Esophagus muscularis mucosa (tissue), 4 donors: ENCODE data around the genes CARD6 and CCDC152.

GRCh38 chr5:39176616-39177606, 42.5 kb downstream of the FYB1 start:
- PRO-cap, result no peak
- RAMPAGE, long total RNA, 4 experiments, result no peak in any of the 4 experiments

- PRO-cap, result unidirectional peak, plus-strand start at chr5:39210161
- RAMPAGE, long total RNA, 4 experiments, result no peak in any of the 4 experiments
Measured at GRCh38 chr5:39209600-39210541, 9.5 kb downstream of the FYB1 start.

DNA sequence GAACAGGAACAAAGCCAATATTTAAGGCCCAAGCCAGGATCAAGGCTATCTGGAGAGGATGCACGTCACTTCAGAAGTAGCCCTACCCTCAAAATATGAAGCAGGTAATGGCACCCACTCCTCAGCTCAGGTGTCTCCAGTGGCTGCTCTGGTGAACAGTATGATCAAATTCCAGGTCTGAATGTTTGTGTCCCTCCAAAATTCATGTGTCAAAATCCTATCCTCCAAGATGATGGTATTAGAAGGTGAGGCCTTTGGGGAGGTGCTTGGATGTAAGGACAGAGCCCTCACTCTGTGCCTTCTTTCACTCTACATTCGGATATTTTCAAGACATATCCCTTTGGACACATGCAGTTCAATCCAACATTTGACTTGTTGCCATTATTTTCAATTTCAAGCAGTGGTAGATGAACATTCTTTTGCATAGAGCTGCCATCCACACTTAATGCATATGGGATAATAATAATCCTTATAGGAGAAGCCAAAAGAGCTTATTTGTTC, 44.5 kb upstream of the FYB1 start:
- PRO-cap, result no peak
- RAMPAGE, long total RNA, 4 experiments, result no peak in any of the 4 experiments

DNA sequence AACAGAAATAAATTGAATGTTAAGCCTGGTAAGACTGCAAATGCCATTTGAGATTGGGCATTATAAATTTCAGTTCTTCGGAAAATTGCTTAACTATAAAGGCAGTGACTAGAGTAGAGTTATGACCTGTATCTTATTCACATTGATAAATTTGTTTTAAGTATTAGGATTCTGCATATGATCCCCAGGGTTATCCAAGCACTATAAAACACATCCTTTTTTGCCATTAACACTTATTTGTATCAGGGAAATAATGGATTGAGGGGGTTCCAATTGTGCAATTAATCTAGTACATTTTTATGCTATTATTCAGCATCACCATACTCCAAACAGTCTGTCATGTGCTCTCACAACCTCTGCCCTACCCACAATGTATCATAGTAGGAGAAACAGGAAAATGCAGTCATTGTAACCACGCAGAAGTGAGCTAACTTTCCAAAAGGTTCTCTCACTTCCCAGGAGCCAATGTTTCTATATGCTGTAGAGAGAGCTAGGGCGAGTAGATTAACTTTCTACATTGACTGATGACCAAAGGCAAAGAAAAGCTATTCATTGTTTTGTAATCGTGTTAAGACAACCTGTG, 29.9 kb downstream of the DAB2 start:
- PRO-cap, result unidirectional peak, plus-strand start at position 406 of the sequence
- RAMPAGE, long total RNA, 4 experiments, result no peak in any of the 4 experiments

GRCh38 chr5:39410963-39411436, 13.8 kb downstream of the DAB2 start:
- PRO-cap, result bidirectional peak, plus-strand start at chr5:39411339, minus-strand start at chr5:39411196
- RAMPAGE, long total RNA, 4 experiments, result no peak in any of the 4 experiments

DNA sequence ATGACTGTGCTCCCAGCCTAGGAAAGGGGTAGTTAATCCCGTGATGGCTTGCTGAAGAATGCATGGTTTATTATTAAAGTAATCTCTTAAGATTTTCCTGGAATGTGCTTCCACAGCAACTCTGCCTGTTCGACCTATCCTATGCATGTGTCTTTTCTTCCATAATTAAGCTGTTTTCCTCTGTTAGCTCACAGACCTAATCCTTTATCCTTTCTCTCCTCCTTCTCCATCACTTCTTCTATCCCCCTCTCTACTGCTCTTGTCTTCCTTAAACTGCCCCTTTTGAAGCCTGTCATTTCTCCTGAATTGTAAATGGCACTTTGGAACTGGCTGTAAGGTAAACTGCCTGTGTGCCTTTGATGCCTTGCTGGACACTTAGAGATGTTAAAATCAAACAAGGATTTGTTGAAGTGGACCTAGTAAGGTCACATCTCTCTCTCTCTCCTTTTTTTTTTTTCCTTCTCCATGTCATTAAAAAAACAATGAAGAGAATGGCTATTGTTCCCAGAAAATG, 2.6 kb upstream of the DAB2 start:
- PRO-cap, result unidirectional peak, minus-strand start at position 60 of the sequence
- RAMPAGE, long total RNA, 4 experiments, result no peak in any of the 4 experiments

DNA sequence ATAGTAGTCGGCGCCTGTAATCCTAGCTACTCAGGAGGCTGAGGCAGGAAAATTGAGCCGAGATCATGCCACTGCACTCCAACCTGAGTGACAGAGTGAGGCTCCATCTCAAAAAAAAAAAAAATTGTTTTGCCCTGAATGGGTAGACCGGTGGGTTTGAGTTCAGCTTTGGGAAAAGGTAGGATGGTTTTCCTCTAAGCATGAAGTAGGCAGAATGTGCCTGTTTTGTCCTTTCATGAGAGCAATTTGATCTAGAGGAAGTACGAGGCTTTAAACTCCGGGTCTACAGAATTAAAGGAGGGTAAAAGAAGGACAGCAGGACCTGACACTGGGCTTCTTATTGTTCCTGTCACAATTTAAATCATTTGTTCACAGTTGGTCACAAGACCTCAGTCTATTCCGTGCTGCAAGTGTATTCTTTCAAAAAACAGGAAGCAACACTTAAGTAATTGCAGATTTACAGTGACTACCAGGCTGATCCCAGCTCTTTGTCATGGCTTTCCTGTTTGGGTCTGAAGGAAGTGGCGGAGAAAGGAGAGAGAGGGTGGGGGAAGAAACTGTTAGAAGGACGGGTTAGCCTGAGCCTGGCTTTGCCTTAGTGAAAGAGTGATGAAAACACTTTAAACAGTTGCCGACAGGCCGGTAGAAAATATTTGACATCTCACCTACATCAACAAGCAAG, 101.9 kb upstream of the DAB2 start:
- PRO-cap, result no peak
- RAMPAGE, long total RNA, 4 experiments, result no peak in any of the 4 experiments

DNA sequence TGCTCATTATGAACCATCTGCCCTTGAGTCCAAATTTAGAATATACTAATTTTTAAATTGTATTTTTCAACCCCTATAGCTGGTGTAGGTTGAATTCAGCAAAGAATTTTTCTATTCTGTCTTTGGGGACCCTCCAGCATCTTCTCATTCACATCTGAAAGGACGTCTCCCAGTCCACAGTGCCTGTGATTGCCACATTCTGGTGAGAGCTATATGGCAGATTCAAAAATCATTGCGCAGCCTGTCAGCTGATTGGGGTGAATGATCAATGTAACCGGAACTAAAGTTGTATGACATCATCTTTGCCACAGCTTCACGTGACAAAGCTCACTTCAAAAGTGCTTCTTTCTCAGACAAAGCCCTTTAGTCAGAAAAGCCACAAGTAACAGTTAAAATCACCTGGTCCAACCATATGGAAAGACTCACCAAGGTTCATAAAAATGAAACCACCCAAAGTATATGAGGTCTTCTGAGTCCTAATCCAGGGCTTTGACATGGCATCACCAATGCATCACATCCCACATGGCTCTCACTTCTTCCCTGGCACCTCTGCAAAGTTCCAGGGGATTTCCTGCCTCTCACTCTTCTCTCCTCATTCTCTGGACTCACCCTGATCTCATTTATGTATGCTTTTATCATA, 193.3 kb upstream of the PTGER4 start:
- PRO-cap, result no peak
- RAMPAGE, long total RNA, 4 experiments, result no peak in any of the 4 experiments

GRCh38 chr5:40566190-40566596, 113.5 kb upstream of the PTGER4 start:
- PRO-cap, result no peak
- RAMPAGE, long total RNA, 4 experiments, result no peak in any of the 4 experiments

DNA sequence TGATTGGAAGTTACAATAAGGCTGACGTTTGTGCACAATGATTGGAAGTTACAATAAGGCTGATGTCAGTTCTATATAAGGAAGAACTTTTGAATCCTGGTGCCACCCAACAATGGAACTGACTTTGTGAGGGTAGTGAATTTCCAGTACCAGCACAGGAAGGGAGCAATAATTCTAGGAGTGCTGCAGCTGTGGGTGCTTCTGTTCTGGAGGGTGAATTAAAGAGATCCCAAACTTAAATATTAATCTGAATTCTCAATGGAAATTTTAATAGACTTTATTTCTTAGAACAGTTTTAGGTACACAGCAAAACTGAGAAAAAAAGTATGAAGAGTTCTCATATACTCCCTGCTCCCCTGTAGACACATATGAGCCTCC, 95.5 kb upstream of the PTGER4 start:
- PRO-cap, result no peak
- RAMPAGE, long total RNA, 4 experiments, result no peak in any of the 4 experiments

- PRO-cap, result no peak
- RAMPAGE, long total RNA, 4 experiments, result no peak in any of the 4 experiments
Measured at GRCh38 chr5:40680665-40681243, 1.0 kb downstream of the PTGER4 start.

GRCh38 chr5:40841001-40841896, at the start of gene CARD6:
CARD6 (plus strand) TSS chr5:40841367.
- PRO-cap, result bidirectional peak, plus-strand start at chr5:40841363, minus-strand start at chr5:40841262
- RAMPAGE, long total RNA, 4 experiments, result start-site peak on the plus strand in 4 of 4 experiments, at chr5:40841358-40841644 at its widest, 17 to 97 reads per replicate

GRCh38 chr5:41212839-41213306, 459 bp downstream of the C6 start:
- PRO-cap, result no peak
- RAMPAGE, long total RNA, 4 experiments, result no peak in any of the 4 experiments

DNA sequence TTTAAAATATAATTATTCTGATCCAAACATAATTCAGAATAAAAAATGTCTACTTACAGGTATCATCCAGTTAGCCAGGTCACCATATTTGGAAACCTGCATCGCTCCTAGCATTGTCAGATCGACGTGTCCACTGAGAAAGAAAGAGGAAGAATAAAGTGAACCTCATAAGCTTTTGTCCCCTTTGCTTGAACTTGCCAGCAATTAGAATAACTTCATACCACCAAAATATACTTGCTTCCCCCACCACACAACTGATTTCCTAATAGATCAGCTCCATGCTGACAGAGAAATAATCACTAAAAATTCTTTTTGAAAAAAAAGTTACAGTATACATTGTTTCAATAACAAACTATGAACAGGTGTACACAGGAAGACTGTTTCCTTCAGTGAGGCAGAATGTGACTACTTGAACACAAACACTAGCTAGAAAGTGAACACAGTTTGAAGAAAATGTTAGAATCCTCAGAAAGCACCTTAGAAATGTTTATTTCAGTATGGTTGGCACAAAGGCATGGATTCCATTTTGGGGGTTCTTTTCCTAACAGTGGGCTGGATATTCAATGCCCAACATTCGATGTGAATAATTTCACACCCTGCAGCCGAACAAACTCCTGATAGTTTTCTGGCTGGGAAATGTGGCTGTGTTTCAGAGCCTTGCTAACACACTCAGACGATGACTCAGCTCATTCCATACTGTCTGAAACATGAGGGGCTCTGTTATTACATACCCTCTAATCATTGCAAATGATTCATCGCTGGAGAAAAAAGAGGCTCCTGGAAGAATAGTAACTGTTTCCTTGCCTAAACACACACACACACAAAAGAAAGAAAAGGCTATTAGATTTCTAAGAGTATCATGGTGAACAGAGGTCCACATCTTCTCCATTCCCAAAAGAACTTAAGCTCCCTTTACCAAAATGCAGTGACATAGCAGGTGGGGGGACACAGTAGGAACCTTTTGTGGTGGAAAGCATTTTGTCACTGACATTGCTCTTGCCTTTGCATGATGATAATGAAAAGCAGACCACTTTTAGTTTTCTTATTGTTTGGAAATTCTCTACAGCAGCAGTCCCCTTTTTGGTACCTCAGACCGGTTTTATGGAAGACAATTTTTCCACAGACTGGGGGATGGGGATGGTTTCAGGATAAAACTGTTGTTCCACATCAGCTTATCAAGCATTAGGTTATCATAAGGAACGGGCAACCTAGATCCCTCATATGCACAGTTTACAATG, 75.9 kb downstream of the OXCT1 start:
- PRO-cap, result no peak
- RAMPAGE, long total RNA, 4 experiments, result no peak in any of the 4 experiments

GRCh38 chr5:41826935-41827676, 43.1 kb downstream of the OXCT1 start:
- PRO-cap, result no peak
- RAMPAGE, long total RNA, 4 experiments, result no peak in any of the 4 experiments

DNA sequence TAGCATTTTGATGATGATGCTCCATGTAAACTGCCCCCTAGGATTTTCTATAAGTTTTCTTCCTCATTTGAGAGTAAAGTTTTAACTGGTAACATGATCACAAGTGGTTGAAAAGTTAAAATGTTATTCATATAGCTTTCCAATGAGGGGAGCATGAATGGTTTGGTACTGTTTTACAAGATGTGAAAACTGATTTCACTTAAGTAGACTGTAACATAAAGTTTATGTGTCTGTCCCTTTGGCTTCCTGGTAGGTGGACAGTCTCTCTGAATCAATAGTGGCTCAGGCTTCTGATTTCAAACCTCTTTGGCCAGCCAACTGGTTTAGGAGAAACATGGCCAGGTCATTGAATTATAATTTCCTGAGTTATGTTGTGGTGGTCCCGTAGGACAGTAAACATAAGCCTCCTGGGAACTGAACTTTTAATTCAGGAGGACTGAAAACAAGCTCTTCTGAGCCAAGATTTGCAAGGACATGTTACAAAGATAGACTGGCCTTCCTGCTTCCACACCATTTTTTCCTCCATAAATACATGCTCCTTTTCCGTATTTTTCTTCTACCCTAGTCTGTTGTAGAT, 128.6 kb downstream of the GHR start:
- PRO-cap, result no peak
- RAMPAGE, long total RNA, 4 experiments, result no peak in any of the 4 experiments

GRCh38 chr5:42566873-42567261, 143.6 kb downstream of the GHR start:
- PRO-cap, result no peak
- RAMPAGE, long total RNA, 4 experiments, result no peak in any of the 4 experiments

- PRO-cap, result no peak
- RAMPAGE, long total RNA, 4 experiments, result no peak in any of the 4 experiments
Measured at GRCh38 chr5:42605413-42605985, 151.1 kb upstream of the CCDC152 start.

DNA sequence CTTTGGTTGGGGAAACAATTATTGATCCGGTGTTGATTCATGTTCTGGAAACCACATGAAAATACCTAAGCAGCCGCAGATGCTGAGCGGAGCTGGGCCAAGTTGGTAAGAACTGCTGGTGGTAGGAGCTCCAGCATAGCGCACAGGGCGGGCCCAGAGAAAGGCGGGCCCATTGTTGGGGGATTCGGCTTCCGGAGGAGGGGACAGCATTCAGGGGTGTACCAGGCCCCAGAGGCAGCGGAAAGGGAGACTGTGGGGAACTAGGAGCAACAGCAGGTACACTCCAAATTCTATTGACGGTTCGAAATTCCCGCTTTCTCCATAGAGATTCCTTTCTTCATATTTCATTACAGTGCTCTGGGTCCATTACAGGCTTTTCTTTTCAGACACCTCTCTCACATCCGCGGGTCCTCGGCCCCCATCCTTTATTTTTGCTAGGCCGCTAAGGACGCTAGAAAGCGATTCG, at the start of gene CCDC152:
Gene CCDC152 (plus strand): TSS at position 209 of the 466 bp plus-strand sequence.
- PRO-cap, result unidirectional peak, plus-strand start at position 247 of the sequence
- RAMPAGE, long total RNA, 4 experiments, result start-site peak on the plus strand in 2 of 4 experiments, centred at positions 217 to 227 of the sequence, 10 to 20 reads per replicate

DNA sequence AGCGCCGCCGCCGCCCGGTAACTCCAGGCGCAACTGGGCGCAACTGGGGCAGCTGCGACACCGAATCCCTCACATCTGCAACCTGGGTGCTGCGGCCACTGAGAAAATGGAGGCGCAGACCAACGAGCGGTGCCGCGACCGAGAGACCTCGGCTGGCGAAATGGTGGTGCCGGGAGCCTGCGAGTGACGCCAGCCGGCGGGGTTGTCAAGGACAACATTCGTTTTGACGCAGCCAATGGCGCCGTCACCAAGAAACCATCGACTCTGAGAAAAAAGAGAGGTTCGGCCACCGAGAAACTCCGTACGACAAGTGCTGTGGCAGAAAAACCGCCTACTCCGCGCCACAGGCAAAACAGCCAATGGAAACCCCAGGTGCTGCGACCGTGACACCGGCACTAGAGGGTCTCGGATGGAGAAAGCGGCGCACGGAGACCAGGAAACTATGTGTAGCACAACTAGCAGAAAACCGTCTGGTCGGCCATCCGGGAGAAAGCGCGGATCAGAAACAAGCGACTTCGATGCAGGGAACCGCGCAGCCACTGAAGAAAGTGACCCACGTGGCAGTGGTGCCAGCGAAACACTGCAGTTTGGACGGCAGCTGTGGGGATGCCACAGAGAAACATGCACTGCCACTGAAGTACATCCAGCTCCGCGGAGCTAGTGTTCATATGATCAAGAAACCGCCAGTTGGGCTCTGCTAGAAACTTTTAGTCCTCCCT, 88.8 kb downstream of the ANXA2R start:
- PRO-cap, result bidirectional peak, plus-strand start at position 398 of the sequence, minus-strand start at position 161 of the sequence; bidirectional peak, plus-strand start at position 667 of the sequence, minus-strand start at position 541 of the sequence
- RAMPAGE, long total RNA, 4 experiments, result no peak in any of the 4 experiments